Subcutaneous adipose tissue (tissue), 3 donors: ENCODE measurements around a stretch of chr5.

- PRO-cap, result no peak
- RAMPAGE, long total RNA, 3 experiments, result no peak in any of the 3 experiments
These were observed 173.7 kb upstream of the OTULINL start for GRCh38 chr5:14407852-14408309.

GRCh38 chr5:14419562-14420302 is 161.9 kb upstream of the OTULINL start:
- PRO-cap, result no peak
- RAMPAGE, long total RNA, 3 experiments, result no peak in any of the 3 experiments

GRCh38 chr5:14426854-14428237 is 154.2 kb upstream of the OTULINL start:
- PRO-cap, result no peak
- RAMPAGE, long total RNA, 3 experiments, result no peak in any of the 3 experiments

GRCh38 chr5:14471237-14471697 is 110.3 kb upstream of the OTULINL start:
- PRO-cap, result no peak
- RAMPAGE, long total RNA, 3 experiments, result no peak in any of the 3 experiments

DNA sequence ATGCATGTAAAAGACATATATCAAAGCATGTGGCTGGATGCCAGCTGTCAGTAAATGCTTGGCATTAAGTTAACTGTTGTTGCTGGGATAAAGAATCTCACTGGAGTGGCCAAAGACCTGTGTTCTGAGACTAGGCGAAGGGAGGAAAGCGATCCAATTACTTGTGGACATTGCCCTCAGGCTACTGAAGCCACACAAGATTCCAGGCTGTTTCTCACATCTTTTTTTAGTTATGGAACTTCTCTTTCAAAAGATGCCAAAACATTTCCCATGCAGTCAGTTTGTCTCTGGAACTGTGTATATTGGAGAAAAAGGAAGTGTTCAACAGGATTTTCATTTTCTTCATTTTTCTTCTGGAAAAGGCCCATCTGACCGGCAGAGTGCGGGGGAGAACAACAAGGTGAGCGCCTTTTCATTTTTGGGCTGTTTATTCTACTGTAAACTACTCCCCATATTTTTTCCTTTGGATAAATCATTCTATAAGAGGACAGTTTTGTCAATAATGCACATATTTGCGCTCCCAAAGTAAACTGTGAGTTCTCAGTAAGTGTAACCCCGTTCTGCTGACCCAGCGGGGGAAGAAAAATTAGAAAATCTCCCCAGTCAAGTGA is 748 bp upstream of the OTULINL start:
- PRO-cap, result no peak
- RAMPAGE, long total RNA, 3 experiments, result no peak in any of the 3 experiments

GRCh38 chr5:14586987-14587680 is 5.5 kb downstream of the OTULINL start:
- PRO-cap, result bidirectional peak, plus-strand start at chr5:14587398, minus-strand start at chr5:14587252
- RAMPAGE, long total RNA, 3 experiments, result no peak in any of the 3 experiments

GRCh38 chr5:14610881-14611486 is 29.4 kb downstream of the OTULINL start:
- PRO-cap, result no peak
- RAMPAGE, long total RNA, 3 experiments, result no peak in any of the 3 experiments

DNA sequence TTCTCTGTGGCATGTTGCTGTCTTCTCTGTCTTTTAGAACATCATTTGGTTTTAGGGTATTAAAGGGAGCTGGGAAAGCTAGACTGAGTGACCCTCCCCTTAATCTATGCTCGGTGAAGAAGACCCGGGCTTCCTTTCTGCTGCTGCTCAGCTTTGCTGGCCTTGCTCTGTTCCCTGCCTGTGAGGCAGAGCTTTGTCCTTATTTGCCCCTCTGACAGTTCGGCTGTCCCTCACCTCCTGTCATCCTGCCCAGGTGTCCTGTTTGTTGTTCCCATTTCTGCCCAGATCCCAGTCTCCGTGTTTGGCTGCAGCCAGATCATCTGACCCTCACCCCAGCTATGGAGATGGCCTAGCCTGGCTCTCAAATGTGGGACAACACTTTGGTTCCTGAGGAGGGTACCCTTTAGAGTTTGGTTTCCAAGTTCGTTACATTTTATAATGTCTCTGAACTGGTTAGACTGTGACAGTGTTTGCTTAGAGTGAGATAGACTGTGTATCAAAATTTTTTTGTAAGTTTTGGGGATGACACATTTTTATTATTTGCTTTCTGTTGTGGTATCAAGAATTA is 20.3 kb downstream of the OTULIN start:
- PRO-cap, result no peak
- RAMPAGE, long total RNA, 3 experiments, result no peak in any of the 3 experiments

GRCh38 chr5:14705469-14706137 is 41.1 kb downstream of the OTULIN start:
- PRO-cap, result no peak
- RAMPAGE, long total RNA, 3 experiments, result no peak in any of the 3 experiments

GRCh38 chr5:14706496-14707058 is 42.1 kb downstream of the OTULIN start:
- PRO-cap, result no peak
- RAMPAGE, long total RNA, 3 experiments, result no peak in any of the 3 experiments

DNA sequence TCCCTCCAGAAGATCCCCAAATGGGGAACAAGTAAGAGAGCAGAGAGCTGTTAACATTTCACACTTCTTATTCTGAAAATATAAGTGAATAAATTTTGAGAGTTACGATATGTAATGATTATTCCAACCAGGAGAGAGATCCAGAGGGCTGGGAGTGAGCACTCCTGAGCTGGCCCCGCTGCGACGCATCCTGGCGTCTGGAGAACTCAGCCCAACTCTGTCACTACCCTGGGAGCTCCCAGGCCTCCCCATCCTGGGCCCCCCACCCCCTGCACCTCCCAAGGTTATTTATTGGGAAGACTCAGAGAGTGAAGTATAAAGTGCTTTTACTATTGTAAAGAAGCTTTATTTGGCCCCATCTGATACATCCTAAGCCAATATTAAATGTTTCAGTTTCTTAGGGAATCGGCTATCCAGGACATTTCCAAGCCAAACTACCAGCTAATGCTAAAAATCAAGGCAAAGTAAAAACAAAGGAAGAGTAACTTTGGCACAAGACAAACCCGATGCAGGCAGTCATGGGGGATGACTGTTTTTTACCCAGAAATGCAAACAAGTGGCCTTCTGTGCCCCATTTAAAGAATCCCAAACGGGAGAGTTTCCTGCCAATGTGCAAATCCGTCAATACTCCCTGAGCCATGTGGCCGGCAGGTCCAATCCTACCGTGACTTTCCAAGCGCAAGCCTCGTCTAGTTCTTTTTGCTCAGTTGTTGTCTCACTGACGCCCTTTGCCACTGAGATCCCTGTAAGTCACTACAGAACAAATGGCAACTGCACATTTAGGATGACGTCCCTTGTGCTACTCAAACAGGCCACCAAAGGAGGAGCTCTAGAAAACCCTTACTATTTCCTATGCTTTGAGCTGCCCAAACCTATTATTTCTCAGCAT is 43.1 kb downstream of the OTULIN start:
- PRO-cap, result no peak
- RAMPAGE, long total RNA, 3 experiments, result no peak in any of the 3 experiments

GRCh38 chr5:14728040-14729111 is 63.9 kb downstream of the OTULIN start:
- PRO-cap, result no peak
- RAMPAGE, long total RNA, 3 experiments, result no peak in any of the 3 experiments

- PRO-cap, result no peak
- RAMPAGE, long total RNA, 3 experiments, result no peak in any of the 3 experiments
These were observed 234.2 kb upstream of the FBXL7 start for GRCh38 chr5:15265821-15266174.

GRCh38 chr5:15706229-15706931 is 206.4 kb downstream of the FBXL7 start:
- PRO-cap, result no peak
- RAMPAGE, long total RNA, 3 experiments, result no peak in any of the 3 experiments

DNA sequence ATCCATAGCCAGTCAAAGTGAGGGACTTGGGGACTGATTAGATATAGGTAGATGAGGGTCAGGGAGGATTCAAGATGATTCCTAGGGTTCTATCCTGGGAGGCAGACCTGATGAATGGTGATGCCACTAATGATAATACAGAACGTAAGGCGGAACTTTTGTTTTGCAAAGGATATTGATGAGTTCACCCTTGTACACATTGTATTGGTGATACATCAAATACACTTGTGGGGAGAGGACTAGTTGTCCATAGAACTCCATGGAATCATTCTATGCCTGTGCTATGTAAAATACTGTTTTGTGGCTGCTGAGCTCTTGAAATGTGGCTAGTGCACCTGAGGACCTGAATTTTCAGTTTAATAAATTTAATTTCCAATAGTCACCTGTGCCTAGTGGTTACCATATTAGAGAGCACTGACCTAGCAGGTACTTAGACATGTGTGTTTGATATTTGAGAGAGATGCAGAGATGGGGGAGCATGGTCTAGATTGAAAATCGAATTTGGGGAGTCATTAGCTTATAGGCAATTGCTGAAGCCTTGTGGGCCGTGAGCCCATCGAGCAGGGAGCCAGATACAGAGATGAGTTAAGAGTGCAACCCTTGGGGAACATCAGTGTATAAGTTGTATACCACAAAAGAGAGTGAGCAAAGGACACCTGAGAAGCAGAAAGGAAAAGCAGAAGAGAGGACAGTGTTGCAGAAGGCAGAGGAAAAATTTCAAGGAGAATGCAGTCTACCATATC is 263.5 kb downstream of the MARCHF11 start:
- PRO-cap, result no peak
- RAMPAGE, long total RNA, 3 experiments, result no peak in any of the 3 experiments

GRCh38 chr5:16411612-16412298 is 53.8 kb downstream of the ZNF622 start:
- PRO-cap, result no peak
- RAMPAGE, long total RNA, 3 experiments, result no peak in any of the 3 experiments

GRCh38 chr5:16520689-16521326 is 55.2 kb upstream of the ZNF622 start:
- PRO-cap, result no peak
- RAMPAGE, long total RNA, 3 experiments, result no peak in any of the 3 experiments

DNA sequence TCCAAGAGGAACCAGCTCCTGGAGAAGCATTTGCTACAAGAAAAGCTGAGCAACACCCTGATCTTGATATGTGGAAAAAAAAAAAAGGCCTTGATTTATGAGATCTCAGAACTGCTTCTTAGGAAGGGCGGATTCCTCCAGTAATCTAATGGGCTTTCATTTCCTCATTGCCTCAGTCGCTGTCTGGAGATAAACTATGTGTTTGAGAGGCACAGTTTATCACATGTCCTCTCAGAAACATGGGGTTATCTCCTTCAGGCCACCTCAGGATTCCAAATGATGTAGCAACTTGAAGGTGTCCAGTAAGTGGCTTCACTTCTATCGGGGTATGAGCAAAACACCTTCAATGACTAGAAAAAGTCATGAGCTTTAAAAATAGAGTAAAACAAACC is 56.5 kb upstream of the ZNF622 start:
- PRO-cap, result no peak
- RAMPAGE, long total RNA, 3 experiments, result no peak in any of the 3 experiments

- PRO-cap, result no peak
- RAMPAGE, long total RNA, 3 experiments, result no peak in any of the 3 experiments
These were observed 70.1 kb downstream of the RETREG1 start for GRCh38 chr5:16546723-16547116.

GRCh38 chr5:16574678-16575206 is 42.1 kb downstream of the RETREG1 start:
- PRO-cap, result no peak
- RAMPAGE, long total RNA, 3 experiments, result no peak in any of the 3 experiments